SEM (cell line): ENCODE measurements around the genes NAALADL1 and CAPN1.

GRCh38 chr11:64771756-64772778 lies 6.3 kb downstream of the SF1 start:
- PRO-cap: no peak

DNA sequence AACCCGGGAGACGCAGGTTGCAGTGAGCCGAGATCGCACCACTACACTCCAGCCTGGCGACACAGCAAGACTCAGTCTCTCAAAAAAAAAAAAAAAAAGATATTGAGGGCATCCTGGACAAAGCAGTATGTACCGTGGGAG lies 3.6 kb downstream of the SF1 start:
- PRO-cap: no peak

GRCh38 chr11:64823467-64824678 lies 13.5 kb upstream of the MEN1 start:
- PRO-cap: no peak

DNA sequence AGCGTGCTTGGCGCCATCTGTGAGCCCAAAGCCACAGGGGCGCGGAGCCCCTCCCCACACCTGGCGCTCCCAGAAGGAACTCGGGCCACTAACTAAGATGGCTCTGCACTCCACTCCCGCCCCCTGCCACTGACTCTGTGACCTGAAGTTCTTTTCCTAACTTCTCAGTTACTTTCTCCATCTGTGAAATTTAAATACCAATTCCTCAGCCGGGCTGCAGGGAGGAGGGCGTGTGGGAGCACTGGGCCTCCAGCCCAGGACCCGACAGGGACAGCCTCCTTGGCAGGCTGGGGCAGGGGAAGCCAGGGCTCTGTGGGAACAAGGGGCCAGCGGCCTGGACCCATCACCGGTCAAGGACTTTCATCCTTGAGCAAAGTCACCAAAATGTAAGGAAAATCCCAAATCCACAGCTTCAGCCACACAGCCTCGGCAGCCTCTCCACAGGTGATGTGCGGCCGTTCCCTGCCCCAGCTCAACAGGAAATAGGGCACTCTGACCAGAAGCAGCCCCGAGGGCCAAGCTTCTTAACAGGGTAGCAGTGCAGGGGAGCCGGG lies 14.7 kb downstream of the EHD1 start:
- PRO-cap: no peak

GRCh38 chr11:64864210-64864874 lies 14.1 kb downstream of the EHD1 start:
- PRO-cap: no peak

GRCh38 chr11:64885259-64886113 lies 7.1 kb upstream of the EHD1 start:
- PRO-cap: no peak

DNA sequence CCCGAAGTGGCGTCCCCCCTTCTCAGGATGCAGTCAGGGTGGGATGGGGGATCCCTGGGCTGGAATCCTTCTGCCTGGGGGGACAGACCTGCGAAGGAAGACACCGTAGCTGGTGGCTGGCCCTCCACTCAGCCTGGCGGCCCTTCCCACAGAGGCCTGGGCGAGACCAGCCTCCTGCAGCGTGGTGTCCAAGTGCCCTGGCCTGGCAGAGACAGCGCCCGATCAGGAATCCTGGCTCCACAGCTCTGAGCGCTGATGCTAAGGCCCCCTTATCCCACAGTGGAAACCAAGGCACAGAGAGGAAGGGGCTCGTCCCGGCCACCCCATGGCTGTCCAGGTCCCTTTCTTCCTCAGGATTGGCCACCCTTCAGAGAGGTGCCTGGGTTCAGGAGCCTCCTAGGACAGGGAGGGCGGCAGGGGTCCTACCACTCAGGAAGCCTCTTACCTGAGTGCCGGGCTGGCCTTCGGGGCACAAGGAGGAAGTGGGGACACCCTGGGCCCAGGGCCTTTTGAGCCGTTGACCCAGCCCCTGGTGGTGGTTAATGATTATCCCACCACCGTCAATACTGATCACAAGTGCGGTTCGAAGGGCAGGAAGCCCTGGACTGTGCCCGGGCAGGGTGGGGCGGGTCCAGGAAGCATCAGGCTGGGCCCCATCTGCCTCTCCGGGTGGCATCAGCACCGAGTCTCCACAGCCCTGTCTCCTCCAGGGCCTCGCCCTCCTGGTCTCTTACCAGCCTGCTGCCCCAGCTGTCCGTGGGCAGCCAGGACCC lies 14.7 kb upstream of the EHD1 start:
- PRO-cap: no peak

DNA sequence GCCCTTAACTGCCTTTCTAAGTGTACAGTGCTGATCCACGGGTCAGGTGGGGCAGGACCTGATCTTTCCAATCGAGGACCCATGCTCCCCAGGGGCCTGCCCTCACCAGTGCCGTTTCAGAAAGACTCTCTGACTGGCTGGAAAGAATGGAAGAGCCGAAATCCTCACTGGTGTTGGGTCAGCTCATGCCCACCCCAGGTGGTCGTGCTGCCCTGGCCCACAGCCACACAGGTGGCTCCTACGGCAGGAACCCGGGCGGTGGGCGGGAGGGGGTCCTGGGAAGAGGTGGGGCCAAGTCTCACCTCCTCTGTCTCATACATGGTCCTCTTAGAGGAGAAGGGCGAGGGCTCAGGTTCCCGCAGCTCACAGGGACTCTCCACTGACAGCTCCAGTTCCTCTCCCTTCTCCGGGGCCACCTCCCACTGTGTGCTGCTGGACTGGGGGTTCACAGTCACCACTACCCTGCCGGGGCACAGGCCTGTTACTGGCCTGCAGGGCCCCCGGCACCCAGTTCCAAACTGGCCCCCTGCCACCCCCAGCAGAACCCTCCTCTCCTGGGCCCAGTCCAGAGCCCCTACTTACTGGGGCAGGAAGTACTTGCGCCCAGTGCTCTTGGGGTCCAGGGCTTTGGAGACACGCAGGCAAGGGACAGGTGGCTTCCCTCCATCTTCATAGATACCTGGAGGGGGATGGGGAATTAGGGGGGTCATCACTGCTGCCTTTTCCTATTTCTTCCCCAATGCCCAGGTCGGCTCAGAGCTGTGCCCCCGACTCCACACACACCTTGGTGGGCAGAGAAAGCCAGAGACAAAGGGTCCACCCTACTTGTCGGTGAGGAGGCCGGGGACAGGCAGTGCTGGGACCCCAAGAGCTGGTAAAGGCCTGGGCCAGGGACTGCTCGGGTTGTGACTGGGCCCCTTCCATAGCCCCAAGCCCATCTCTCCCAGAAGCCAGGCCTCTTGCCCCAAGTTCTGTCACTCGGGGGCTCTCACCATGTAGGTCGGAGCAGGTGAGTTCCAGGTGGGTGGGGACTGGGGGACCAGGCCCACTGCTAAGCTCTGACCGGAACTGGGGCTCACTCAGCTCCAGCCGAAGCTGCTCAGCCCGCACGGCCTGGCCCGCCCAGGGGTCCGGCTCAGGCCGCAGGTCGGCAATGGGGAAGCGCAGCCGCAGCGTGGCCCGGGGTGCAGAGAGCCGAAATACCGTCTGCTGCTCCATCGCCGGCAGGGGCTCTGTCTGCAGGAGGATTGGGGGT lies 7.9 kb downstream of the ATG2A start:
- PRO-cap: no peak

DNA sequence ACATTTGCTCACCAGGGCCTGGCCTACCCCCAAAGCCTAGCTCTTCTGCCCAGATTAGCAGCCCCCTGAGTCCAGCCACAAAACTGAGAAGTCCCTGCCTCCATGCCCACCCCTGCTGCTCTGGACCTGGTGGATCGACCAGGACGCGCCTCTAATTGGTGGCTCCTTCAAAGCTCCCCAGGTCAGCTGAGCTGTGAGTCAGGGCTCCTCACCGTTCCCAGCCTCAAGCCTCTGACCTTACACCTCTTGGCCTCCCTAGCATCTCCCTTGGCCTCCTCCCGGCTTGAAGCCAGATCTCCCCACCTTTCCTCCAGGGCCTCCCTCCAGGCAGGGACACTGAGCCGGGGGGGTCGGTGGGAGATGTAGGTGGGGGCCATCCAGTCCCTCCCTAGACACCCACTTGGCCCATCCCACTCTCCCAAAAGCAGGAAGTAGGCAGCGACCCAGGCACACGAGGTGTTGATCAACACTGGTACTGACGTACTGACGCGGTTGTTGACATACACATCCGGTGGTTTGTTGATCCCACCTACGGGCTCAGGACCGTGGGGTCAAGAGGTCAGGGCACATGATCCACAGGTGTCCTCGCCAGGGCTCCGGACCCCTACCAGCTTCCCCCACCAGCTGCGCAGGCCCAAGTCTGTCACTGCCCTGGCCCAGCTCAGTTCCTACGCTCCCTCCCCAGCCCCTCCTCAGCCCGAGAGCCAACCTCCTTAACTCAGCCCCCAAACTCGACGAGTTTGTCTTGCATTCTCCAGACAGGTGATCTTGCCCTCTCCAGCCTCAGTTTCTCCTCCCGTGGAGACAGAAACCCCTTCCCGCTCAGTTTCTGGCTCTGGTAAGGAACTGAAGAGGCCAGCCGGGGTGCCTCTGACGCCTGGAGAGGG lies 811 bp downstream of the ATG2A start:
- PRO-cap: unidirectional peak, plus-strand start at position 450 of the sequence

GRCh38 chr11:64930183-64930646 lies 5.5 kb downstream of the GPHA2 start:
- PRO-cap: no peak

DNA sequence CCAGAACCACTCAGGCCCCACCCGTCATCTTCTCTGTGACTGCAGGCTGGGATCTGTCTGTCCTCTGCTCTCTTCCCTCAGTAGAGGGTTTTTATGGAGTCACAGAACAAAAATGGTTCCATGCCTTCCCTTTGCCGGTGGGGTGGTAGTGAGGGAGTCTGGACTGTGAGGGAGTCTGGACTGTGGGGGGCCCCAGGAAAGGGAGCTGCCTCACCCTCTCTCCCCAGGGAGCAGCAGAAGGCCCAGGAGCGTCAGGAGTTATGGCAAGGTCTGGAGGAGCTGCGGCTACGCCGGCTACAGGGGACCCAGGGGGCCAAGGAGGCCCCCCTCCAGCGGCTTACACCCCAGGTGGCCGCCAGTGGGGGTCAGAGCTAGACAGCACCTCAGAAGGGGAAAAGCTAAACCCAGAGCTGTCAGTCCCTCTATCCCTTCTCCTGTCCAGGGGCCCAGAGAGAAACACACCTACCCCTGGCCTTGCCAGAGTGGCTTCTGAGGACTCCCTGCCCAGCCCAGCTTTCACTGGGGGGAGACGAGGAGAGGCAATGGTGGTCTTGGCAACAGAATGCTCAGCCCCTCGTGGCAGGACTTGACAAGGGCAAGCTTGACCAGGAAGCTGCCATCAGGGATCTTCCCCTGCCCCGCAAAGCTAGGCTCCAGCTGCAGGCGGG lies 2.1 kb downstream of the GPHA2 start:
- PRO-cap: no peak

GRCh38 chr11:64971320-64971680 lies 608 bp downstream of the MAJIN start:
- PRO-cap: no peak

DNA sequence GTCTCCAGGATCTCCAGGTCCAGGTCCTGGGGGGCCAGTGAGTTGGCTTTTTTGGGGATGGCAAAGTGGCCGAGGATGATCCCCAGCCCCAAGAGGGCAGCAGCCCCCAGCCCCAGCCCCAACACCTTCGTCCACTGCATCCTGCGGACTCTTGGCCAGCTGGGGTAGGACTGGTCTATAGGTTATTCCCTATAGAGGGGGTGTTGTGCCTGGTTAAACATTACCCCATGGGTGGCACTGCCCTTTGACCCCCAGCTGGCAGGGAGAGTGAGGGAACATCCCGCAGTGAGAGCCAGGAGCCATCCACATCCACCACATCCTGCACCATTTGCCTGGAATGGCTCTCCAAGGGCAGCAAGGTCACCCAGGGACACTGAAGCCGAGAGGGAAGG lies at the start of gene NAALADL1:
Gene NAALADL1, minus strand, starts transcription at position 172 of the 392 bp plus-strand sequence.
- PRO-cap: no peak

DNA sequence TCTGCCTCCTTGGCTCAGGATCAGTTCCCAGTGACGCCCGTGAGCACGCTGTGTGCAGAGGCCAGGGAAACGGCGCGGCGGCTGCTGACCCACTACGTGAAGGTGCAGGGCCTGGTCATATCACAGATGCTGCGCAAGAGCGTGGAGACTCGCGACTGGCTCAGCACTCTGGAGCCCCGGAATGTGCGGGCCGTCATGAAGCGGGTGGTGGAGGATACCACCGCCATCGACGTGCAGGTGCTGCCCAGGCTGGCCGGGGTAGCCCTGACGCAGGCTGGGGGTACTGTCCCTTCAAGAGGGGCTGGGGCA lies 2.0 kb upstream of the TM7SF2 start:
- PRO-cap: no peak

- PRO-cap: bidirectional peak, plus-strand start at chr11:65181794, minus-strand start at chr11:65181838
These were observed at the start of gene CAPN1 for GRCh38 chr11:65181480-65182043. CAPN1 (plus strand) TSS chr11:65181928.

- PRO-cap: no peak
These were observed 8.9 kb upstream of the TIGD3 start for GRCh38 chr11:65345577-65346115.

- PRO-cap: no peak
These were observed 27.0 kb downstream of the FRMD8 start for GRCh38 chr11:65413238-65414089.

- PRO-cap: no peak
These were observed 28.2 kb downstream of the FRMD8 start for GRCh38 chr11:65414536-65415159.

GRCh38 chr11:65422261-65422778 lies 35.9 kb downstream of the FRMD8 start:
- PRO-cap: bidirectional peak, plus-strand start at chr11:65422510, minus-strand start at chr11:65422132; bidirectional peak, plus-strand start at chr11:65422798, minus-strand start at chr11:65422604

DNA sequence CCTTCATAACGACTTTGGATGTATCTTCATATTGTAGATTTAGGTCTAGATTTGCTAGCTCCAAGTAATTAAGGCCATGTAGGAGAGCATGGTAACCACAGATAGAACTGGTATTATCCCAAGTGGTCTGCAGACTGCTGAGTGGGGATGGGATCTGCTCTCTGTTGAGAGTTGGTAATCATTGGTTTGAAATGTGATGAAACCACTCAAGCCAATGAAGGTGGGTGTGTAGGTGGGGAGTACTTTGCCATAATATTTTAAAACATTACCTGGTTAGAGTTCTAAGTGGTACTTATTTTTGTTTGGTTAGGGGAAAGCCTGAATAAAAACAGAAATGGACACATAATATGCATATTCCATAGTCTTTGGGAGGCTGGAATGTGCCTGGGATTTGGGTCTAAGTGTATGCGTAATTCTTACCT lies 40.1 kb downstream of the FRMD8 start:
- PRO-cap: bidirectional peak, plus-strand start at position 136 of the sequence, minus-strand start outside the sequence; unidirectional peak, plus-strand start at position 362 of the sequence